H9 (cell line): ENCODE measurements around a stretch of chr11.

DNA sequence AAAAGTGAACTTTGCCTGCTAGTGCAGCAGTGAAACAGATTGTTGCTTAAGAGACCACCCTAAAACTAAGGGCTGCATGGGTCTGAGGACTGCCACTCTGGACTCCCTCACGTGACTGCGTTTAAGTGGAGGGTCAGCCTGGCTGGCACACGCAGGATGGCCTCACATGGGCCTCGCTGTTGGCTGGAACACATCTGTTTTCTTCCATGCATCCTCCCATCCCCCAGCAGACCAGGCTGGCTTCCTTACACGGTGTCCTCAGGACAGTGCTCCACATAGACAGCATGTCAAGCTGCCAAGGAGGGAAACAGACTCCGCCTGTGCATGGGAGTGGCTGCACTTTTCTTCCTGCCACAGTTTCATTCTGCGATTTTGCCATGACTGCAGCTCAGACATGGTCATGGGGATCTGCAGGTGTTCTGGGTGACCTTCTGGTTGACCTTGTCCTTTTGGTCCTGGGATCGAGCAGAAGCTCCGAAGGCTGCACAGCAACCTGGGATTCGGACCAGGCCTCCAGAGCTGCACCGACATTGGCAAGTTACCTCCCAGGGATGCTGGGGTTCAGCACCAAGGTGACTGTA lies 344.2 kb downstream of the SHANK2 start:
- PRO-cap = no peak

DNA sequence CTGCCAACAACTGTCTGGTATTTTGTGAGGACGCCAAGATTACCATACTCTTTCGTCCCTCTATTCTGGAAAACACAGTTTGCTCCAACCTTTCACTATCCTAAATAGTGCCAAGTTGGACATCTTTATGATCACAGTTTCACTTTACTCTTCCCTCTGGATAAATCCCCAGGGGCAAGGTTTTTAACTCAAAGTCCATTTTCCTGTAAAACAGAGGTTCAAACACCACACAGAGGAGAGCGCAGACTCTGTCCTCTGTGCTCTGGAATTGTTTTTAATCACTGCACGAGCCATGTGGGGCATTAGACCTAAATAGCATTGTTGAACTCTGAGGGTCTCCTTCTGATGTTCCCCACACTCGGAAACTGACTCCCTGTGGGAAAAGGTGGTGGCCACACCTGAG lies 39.1 kb downstream of the SHANK2 start:
- PRO-cap = no peak

DNA sequence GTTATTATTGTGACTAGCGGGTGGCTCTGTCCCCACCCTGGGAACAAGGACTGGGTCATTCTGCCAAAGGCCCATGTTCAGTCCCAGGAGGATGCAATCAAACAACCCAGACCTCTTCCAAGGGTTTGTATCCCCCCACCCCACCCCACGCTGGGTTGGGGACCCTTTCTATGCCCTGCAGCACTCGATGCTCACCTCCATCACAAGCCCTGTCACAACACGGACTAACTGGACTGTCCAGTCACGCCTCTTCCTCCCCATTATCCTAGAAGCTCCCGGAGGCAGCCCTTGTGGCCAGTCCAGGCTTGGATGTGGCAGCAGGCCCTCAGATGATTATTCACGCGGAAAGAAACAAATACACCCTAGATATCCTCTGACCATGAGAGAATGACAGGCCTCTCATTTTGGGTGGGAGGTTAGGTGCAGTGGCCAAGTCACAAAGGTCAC lies 3.7 kb downstream of the SHANK2 start:
- PRO-cap = no peak

DNA sequence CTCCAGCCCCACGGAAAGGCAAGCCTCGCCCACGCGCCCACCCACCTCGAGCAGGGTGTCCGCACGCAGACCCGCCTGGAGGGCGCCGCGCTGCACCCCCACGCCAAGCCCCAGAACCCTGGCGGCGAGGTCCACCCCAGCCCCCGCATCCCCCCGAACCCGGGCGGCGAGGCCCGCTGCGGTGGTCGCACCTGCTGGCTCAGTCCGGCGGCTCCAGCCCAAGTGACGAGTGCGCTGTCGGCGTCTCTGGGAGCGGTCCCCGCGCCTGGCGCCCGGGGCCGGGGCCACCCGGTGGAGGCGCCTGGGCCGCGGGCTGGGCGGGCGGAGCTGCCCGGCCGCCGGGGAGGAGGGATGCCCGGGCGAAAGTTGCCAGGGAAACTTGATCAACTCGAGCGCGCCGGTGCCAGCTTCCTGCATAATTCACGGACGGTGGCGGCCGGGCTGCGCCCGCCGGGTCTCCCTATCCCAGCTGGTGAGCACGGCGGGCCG lies 1.1 kb downstream of the SHANK2 start:
- PRO-cap = bidirectional peak, plus-strand start at position 202 of the sequence, minus-strand start at position 224 of the sequence

DNA sequence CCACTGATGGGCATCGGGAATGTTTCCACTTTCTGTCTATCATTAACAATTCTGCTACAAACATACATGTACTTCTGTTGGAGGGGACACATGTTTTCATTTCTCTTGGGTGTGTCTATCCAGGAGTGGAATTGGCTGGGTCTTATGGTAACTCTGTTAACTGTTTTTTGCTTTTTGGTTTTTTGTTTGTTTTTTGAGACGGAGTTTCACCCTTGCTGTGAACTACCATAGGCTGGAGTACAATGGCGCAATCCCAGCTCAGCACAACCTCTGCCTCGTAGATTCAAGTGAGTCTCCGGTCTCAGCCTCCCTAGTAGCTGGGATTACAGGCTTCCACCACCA lies 27.0 kb downstream of the NADSYN1 start:
- PRO-cap = no peak

DNA sequence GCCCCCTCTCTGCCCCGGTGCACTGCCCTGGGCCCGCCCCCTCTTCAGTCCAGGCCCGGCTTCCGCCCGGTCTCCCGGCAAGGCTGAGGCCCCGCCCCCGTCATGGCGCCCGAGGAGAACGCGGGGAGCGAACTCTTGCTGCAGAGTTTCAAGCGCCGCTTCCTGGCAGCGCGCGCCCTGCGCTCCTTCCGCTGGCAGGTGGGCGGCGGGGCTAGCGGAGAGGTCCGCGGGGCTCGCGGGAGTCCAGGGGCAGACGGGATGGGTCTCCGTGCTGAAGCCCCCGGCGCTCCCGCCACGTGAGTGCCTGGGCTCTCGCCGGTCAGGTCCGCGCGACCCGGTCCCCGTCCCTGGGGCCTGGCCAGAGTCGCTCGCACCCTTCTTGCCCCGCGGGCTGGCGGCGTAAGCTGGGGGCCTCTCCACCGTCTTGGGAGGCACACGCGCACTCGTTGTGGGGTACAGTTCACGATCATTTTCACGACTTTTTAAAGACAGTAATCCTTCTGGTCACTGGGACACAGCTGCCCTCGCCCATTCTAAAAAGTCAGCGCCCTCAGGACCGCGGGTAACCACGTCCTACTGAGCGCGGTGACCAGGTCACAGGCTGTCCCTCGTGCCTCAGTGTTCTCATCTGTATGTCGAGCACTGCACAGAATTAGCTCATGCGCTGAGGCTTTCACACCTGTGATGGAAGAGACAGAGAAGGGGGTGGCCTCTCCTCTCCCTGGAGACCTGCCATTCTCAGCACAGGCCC lies 45.4 kb upstream of the DEFB108B start:
- PRO-cap = bidirectional peak, plus-strand start at position 80 of the sequence, minus-strand start outside the sequence; bidirectional peak, plus-strand start at position 297 of the sequence, minus-strand start at position 349 of the sequence; bidirectional peak, plus-strand start at position 565 of the sequence, minus-strand start at position 535 of the sequence; unidirectional peak, minus-strand start at position 686 of the sequence

DNA sequence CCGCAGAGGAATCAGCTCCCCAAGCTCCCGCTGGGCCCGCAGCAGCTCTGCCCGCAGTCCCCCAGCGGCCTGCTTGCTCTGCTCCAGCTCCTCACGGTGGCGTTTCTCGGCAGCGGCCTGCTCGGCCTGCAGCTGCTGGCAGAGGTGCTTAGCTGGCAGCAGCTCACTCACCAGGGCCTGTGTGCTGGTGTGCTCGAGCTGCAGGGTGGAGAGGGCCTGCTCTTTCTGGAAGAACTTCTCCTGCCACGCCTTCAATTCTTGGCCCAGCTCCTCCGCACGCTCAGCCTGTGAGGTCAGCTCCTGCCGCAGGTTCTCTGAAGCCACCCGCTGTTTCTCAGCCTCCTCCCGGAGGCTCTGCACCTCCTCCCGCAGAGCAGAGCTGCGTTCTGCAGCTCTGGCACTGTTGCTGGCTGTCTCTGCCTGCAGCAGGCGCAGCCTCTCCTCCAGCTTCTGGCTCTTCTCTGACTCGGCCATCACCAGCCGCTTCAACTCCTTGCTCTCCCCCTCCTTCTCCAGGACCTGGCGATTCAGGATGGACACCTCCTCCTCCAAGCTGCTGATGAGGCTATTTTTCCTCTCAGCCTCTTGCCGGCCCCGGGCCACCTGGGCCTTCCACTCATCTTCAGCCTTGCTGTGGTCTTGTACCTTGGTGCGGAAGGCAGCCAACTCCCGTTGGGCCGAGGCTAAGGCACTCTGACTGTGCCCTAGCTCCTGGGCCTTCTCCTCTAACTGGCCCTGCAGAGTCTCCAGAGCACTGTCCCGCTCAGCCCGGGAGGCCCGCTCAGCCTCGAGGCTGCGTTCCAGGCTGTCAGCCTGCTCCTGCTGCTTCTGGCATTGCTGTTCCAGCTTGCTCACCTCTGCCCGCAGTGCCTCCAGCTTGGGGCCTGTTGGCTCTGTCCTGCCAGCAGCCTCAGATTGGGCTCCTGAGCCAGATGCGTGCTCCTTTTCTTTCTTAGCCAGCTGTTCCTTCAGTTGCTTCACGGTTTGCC lies 14.8 kb downstream of the IL18BP start:
- PRO-cap = no peak

DNA sequence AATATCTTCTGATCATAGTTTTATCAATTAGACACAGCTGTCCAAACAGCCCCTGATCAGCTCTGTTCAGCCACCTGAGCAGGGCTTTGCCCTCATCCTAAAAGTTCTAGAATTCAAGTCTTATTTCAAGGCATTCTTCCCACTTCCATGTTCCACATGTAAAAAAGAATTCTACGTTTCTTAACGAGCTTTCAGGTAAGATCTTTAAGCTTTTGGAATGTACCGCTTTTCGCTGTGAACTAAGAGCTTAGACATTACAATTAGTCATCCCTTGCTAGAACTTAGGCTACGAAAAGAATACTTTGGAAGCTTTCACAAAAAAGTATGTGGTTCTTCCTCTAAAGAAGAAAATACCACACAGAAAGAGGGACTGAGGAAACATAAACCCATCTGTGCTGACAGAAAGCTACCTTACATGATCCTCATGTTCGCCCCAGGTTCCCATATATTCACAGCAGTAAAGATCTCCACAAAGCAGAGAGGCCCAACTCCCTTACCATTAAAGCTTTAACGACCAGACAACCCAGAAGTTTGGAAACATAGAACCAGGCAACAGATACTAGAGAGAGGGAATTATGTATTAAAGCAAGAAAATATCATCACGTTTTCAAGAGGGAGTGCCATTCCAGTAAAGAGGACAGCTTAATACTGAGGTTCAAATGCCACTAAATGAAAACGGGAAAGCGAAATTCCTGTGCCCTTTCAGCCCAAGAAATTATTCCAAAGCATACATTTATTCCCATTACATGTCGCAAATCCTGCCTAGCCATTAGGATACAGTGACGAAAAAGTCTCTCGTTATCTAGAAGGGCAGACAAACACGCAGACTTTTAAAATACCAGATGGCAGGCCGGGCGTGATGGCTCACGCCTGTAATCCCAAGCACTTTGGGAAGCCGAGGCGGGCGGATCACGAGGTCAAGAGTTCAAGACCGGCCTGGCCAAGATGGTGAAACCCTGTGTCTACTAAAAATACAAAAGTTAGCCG lies 1.6 kb downstream of the NUMA1 start:
- PRO-cap = no peak

- PRO-cap = bidirectional peak, plus-strand start at chr11:72111805, minus-strand start at chr11:72111724
Observed at GRCh38 chr11:72111561-72111900, 964 bp downstream of the ANAPC15 start.

- PRO-cap = no peak
Observed at GRCh38 chr11:72352610-72353274, 81.6 kb downstream of the CLPB start.

- PRO-cap = no peak
Observed at GRCh38 chr11:72404768-72405451, 29.4 kb downstream of the CLPB start.

GRCh38 chr11:72534781-72535297 lies 100.5 kb upstream of the CLPB start:
- PRO-cap = no peak

DNA sequence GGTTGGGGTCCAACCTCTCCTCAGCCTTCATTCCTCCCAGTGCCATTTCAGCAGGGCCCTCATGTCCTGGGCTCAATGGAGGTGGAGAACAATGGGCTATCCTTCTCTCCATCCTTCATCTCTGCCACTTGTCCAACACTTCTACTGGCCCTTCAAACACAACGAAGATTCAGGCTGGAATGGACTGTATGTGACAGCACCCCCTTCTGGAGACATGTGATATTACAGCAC lies 6.9 kb downstream of the PDE2A start:
- PRO-cap = no peak

- PRO-cap = no peak
Observed at GRCh38 chr11:72719914-72721287, 31.8 kb downstream of the ARAP1 start.

- PRO-cap = no peak
Observed at GRCh38 chr11:72741241-72741830, 10.9 kb downstream of the ARAP1 start.

- PRO-cap = no peak
Observed at GRCh38 chr11:72743920-72744337, 8.3 kb downstream of the ARAP1 start.

- PRO-cap = no peak
Observed at GRCh38 chr11:72782524-72783305, 11.1 kb downstream of the STARD10 start.

- PRO-cap = no peak
Observed at GRCh38 chr11:72807094-72807767, 7.0 kb upstream of the ATG16L2 start.

GRCh38 chr11:73140496-73141027 lies 1.6 kb downstream of the FCHSD2 start:
- PRO-cap = no peak

- PRO-cap = no peak
Observed at GRCh38 chr11:73147853-73148739, 6.0 kb upstream of the FCHSD2 start.